Jurkat, Clone E6-1 (cell line): Measurements from ENCODE around the genes DOCK9 and ZIC5.

- RRBS = no CpG with 5 or more reads among the region's 10 CpGs
Measured at GRCh38 chr13:98483855-98484347, 93.0 kb downstream of the STK24 start.

DNA sequence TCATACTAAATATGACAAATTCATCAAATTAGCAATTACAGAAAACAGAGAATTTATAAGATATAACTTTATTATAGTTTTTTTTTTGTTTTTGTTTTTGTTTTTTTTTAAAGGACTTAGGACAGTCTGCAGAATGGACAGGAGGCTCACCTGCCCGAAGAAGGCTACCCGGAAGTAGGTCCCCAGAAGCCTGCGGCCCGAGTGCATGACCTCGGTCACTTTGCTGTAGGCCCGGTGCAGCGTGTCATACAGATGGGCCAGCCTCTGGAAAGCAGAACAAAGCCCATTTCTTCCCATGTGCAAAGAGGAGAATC is 56.7 kb upstream of the SLC15A1 start:
- RRBS = 95% methylated on average over 5 of the region's 7 CpGs

DNA sequence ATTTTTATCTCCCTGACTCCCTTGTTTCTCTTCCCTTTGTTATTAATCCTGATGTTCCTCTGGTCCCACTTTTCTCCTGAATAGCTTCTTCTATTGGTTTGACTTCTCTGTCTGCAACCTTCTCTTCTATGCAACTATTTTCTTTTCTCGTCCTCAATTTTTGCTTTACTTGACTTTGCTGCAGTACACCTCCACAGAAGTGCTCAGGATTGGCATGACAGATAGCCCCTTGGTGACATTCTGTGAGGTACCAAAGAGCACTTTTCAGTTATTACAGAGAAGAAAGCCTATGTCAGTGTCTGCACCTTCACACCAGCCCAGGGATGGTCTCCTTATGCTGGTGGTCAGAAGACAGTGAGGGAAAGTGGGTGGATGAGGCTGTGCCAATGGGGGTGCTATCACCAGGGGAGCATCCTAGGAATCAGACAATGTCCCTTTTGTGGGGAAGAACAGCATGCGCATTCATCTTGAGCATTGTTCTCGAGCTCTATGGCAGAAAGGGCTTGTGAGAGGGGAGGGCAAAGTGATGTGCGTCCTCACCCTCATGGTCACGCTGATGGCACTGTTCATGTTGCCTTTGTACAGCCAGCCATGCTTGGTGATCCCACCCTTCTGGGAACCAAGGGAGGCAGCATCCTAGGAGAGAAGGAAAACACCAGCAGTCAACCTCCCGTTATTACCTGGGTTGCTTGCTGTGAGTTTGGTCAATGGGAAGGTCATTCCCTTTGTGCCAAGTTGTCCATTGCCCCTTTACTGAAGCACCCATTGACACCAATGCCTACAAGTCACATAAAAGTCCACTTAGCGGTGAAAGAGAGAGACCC is 56.1 kb downstream of the DOCK9 start:
- RRBS = no CpG with 5 or more reads among the region's 7 CpGs

DNA sequence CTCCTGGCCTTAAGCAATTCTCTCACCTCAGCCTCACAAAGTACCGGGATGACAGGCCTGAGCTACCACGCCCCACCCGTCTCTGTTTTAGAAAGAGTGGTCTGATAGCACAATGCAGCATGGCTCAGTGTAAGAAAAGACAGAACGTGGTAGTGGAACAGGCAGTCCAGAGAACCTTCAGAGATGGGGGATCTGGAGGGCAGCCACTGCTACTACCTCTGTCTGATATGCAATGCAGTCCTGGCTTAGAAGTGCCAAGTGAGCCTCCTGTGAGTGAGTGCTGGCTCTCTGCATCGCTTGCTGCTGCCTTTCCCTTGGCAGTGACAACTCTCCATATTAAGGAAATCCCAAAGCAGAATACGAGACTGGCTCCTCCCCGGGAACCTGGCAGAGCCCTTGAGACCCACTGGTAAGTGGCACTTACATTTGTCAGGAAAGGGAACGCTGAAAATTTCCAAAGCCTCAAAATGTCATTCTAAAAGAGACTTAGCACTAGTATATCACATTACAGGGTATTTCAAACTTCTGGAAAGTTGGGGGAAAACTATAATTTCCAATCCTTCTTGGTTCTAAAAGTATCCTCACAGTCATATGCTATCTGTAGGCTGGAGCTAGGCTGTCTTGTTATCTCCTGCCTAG is 7.5 kb downstream of the DOCK9 start:
- RRBS = no CpG with 5 or more reads among the region's 8 CpGs

DNA sequence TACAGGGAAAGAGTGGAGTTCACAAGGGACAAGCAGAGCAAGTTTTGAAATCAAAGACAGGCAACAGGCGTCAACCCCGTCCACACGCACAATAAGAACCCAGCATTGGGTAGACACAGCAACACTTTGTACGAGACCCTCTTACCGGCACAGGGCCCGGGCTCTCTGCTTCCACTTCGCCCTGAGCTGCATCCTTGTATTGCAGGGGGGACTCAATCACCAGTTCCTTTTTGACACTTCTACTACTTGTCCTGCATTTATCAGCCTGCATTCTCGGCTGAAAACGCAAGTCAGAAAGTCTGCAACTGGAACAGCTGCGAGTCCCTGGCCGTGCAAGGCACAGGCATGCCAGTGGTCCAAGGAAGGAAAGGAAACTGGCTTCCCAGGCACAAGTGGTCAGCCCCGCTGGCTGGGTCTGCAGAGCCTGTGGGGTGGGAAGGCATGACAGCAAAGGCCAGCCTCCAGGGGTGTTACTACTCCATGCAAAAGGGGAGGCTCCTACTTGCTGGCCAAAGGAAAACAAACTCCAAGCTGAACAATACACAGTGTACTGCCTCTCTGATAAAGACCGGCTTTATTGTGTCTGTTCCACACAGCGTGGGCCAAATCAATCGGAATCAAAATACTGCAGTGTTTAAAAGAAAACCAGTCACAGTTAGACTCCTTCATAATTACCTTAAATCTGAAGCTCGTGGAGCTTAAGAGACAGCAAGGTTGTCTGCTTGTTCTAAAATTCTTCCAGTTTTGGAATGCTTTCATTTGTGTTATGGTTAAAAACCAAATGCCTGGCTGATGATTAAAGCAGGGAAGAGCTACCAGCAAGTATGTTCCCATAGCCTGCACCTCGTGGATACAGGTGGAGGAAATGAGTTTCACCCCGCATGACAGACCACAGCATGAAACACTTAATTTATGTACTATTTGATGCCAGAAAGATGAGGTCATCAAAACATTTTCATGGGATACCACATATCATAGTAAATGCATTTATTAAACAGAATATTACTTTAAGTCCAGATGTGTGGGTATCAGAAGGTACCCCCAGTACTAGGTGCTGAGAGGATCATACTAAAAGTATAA is at the start of gene DOCK9:
TSS of gene DOCK9 (minus strand) at position 426 of the 1,080 bp plus-strand sequence.
- RRBS = no CpG with 5 or more reads among the region's 18 CpGs

- RRBS = no CpG with 5 or more reads among the region's 3 CpGs
Measured at GRCh38 chr13:99274832-99275463, 16.8 kb upstream of the GPR18 start.

DNA sequence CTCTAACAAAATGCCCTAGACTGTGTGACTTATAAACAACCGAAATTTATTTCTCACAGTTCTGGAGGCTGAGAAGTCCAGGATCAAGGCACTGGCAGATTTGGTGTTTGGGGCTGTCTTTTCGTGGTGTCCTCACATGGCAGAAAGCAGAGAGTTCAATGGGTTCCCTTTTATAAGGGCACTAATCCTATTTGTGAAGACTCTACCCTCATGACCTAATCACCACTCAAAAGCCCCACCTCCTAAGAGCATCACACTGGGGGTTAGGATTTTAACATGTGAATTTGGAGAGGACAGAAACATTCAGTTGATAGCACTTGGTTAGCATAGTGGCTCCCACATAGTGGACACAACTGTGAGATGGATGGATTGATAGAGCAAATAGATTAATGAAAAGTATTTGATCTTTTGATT is 21.5 kb upstream of the GPR18 start:
- RRBS = no CpG with 5 or more reads among the region's 2 CpGs

- RRBS = no CpG with 5 or more reads among the region's 1 CpG
Measured at GRCh38 chr13:99282405-99283160, 24.4 kb upstream of the GPR18 start.

GRCh38 chr13:99416820-99417725 is 84.2 kb upstream of the TM9SF2 start:
- RRBS = no CpG with 5 or more reads among the region's 25 CpGs

DNA sequence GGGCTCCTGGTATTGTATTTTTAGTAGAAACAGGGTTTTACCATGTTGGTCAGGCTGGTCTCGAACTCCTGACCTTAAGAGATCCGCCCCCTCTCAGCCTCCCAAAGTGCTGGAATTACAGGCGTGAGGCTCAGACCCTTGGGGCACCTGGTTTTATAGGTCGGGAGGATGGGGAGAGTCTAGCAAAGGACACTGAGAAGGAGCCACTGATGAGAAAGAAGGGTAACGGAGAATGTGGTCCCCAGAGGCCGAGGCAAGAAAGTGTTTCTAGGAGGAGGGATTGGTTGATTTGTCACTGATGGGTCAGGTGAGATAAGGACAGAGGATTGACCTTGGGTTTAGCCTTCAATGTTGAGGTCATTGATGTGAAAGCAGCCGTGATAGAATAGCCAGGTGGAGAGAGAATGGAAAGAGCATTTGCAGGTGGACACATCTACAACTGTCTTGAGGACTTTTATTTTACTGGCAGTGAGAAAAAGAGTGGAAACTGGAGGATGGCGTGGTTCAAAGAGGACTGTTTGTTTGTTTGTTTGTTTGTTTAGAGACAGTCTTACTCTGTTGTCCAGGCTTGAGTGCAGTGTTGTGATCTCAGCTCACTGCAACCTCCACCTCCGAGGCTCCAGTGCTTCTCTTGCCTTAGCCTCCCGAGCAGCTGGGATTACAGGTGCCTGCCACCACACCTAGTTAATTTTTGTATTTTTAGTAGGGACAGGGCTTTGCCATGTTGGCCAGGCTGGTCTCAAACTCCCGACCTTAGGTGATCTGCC is 23.6 kb downstream of the TM9SF2 start:
- RRBS = no CpG with 5 or more reads among the region's 11 CpGs

DNA sequence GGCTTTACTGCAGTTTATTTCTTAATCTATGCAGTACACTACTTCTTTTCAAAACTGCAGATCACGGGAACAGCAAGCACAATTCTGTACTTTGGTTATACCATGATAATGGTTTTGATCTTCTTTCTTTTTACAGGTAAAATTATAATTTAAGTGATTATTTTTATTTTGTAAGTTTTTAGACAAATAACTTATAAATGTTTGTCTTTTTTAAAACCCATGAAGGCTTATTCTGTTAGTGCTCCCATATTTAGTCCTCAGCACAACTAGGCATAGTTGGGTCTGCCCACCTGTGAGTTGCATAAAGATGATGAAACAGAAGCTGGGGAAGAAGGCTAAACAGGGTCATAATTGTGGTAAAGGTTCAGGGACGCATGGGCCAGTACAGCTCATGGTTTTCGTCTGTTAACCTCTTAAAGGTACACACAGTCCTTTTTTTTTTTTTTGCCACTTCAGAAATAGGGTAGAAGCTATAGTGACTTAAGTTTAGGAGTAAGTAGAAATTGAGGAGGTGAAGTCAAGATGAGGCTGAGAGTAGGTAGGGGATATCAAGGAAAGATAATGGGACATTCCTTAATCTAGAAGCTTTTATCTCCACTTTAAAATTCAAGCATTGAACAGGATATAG is 47.0 kb upstream of the CLYBL start:
- RRBS = no CpG with 5 or more reads among the region's 3 CpGs

- RRBS = no CpG with 5 or more reads among the region's 12 CpGs
Measured at GRCh38 chr13:99864450-99864916, 107.1 kb downstream of the ZIC5 start.

GRCh38 chr13:99909849-99910344 is 61.7 kb downstream of the ZIC5 start:
- RRBS = no CpG with 5 or more reads among the region's 3 CpGs

GRCh38 chr13:99959618-99960376 is 11.8 kb downstream of the ZIC5 start:
- RRBS = no CpG with 5 or more reads among the region's 50 CpGs

GRCh38 chr13:99970978-99971667 is 444 bp downstream of the ZIC5 start:
- RRBS = 63% methylated on average over 34 of the region's 65 CpGs

GRCh38 chr13:99971668-99972445 is at the start of gene ZIC5:
ZIC5 (minus strand) TSS chr13:99971767.
- RRBS = no CpG with 5 or more reads among the region's 46 CpGs

- RRBS = 69% methylated on average over 2 of the region's 55 CpGs
Measured at GRCh38 chr13:99985278-99985897, 3.8 kb downstream of the ZIC2 start.

DNA sequence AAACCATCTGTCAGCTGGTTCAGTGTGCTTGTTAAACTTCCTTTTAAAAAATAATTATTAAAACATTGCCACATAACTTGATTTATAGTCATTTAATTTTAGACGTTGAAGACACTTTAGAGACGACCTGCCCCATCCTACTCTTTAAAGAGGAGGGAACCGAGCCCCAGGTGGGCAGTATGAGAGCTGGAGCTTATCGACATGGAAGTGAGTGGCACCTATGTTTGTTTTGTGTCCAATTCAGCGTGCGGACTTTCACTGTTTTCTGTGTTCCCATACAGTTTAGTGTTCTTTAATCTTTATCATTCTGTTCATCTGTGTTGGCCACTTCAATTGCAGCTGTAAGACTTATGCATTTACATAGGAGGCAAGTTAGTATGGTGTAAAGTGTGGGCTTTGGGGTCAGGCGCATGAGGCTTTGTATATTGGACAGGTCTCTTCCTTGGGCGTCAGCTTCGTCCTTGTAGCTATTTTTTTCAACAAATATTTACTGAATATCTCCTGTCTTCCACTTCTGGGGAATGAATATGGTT is 1.2 kb downstream of the PCCA start:
- RRBS = no CpG with 5 or more reads among the region's 9 CpGs

GRCh38 chr13:100129673-100129924 is 40.7 kb downstream of the PCCA start:
- RRBS = no CpG with 5 or more reads among the region's 2 CpGs

GRCh38 chr13:100325713-100326334 is 236.9 kb downstream of the PCCA start:
- RRBS = no CpG with 5 or more reads among the region's 8 CpGs